Placental pericyte (primary cell): Measurements from ENCODE around the gene LAMB3.

DNA sequence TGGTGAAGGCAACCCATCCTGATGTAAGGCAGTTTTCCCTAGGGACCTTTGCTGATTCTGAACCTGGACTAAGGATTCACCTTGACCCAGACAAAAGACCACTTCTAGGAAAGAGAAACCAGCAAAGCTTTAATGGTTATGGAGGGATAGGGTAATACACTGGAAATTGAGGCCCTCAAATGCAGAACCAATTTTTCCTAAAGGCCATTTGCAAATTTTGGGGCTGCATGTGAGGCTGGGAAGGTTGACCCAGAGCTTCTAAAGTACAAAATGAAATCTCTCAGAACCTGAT is 11.3 kb downstream of the CD55 start:
- CAGE, long polyA plus RNA, result no peak

DNA sequence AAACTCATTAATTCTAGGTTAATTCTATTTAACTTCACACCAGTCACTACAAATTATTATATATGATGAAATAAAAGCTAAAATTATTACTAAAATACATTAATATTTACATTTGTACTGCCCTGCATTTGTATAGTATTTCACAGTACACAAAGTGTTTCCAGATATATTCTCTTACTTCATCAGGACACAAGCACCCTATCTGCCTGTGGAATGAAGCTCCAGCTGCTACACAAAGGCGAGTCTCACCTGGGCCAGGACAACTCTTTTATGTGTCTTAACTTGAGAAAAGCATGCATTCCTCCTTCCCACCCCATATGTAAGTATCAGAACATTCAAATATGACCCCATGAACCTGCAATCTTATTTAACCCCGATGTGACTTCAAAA is 50.9 kb downstream of the CD46 start:
- CAGE, long polyA plus RNA, result no peak

GRCh38 chr1:207809073-207809506 is 57.2 kb downstream of the CD46 start:
- CAGE, long polyA plus RNA, result no peak

- CAGE, long polyA plus RNA, result no peak
Observed at GRCh38 chr1:207823818-207824479, 72.1 kb downstream of the CD46 start.

DNA sequence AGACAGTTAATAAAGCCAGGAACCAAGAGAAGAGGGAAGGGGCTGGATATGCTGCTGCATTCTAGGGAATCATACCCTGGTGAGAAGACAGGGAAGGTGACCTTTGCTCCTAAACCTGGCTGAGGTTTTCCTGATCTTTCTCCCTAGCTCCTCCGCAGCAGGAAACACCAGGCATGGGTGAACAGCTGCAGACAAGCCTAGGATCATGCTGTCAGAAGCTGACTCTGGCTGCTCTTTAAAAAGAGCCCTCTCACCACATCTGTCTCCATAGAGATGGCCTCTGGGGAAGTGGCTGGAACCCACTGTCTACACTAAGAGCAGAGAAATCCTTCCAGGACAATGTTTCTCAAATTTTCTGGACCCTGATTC is 57.6 kb downstream of the CD34 start:
- CAGE, long polyA plus RNA, result no peak

- CAGE, long polyA plus RNA, result no peak
Observed at GRCh38 chr1:207863071-207863610, 47.8 kb downstream of the CD34 start.

GRCh38 chr1:207867252-207868506 is 43.2 kb downstream of the CD34 start:
- CAGE, long polyA plus RNA, result no peak

- CAGE, long polyA plus RNA, result no peak
Observed at GRCh38 chr1:207919738-207920330, 8.9 kb upstream of the CD34 start.

- CAGE, long polyA plus RNA, result no peak
Observed at GRCh38 chr1:207963247-207964277, 52.6 kb upstream of the CD34 start.

DNA sequence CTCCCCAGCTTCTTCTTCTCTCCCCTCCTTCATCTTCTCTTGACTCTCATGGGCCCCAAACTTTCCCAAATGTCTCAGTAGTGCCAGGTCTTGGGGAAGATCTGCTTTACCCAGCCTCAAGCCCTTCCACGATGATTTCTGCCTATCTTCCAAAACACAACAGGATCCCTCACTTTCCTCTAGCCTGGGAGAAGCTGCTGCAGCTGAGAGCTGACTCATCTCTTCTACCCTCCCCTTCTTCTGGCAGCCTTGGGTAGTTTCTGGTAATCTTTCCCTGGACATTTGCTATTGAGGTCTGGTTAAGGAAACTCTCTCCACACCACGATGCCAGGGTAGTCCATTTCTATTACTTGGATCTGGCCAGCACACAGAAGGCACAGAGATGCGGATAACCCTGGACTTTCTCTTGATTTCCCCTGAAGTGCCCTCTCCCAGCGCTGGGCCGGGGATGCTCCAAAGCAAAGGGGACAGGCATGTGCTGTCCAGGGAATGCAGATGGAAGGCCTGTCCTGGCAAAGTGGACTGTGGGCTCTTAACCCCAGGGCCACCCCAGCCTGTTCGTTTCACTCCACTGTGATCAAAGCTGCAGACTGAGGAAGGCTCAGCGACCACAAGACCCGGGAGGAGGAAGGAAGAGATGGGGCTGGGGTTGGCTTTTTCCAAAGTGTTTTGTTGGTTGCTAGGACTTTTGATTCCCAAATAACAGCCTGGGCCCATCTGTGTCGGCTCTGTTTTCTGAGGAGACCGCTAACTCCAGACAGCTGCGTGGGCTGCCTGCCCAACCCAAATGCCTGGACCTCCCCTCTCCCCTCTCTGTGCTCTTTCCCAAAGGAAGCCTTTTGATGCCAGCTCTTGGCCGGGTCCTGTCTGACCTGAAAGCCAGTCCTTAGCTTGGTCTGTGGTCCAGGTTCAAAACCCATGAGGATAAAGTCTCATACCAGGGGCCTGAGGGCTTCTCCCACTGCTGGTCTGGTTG is 119.3 kb upstream of the CD34 start:
- CAGE, long polyA plus RNA, result no peak

- CAGE, long polyA plus RNA, result no peak
Observed at GRCh38 chr1:208162799-208163157, 81.4 kb downstream of the PLXNA2 start.

GRCh38 chr1:209231536-209232312 is 351.8 kb upstream of the CAMK1G start:
- CAGE, long polyA plus RNA, result no peak

DNA sequence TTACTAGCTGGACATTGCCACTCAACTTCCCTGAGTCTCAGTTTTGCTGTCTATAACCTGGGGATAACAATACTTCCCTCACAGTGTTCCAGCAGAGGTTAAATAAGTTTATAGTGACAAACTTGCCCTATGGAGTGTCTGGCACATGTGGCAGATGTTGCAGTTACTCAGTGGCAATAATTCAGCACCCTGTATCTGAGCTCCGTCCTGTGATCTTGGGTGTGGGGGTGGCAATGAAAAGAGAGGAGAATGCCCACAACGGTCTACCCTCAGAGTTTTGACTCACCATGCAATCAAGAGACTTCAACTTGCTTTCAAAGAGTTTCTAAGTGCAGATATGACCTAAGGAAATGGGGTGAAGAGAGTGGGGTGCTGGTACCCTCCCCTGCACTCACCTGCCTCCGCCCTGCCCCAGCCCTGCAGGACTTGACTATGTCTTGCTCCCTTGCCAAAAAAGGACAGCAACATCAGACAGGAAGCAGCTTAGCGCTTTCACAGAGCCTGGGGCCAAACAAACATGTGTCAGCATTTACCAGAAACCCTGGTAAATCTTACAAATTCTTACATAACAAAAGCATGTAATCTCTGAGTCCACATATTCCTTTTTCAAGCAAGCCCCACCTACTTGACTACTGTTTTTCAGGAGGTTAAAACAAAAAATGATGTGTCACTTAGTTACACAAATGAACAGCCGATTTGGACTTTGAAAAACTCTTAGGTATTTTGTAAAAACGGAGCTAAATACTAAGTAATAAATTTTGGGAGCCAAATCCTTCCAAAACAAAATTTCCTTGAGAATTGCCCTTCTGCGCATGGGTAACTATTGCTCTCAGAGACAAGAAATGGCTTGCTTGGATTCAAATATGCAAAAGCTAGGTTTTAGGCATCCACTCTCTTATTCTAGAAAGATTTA is 185.0 kb upstream of the CAMK1G start:
- CAGE, long polyA plus RNA, result no peak

DNA sequence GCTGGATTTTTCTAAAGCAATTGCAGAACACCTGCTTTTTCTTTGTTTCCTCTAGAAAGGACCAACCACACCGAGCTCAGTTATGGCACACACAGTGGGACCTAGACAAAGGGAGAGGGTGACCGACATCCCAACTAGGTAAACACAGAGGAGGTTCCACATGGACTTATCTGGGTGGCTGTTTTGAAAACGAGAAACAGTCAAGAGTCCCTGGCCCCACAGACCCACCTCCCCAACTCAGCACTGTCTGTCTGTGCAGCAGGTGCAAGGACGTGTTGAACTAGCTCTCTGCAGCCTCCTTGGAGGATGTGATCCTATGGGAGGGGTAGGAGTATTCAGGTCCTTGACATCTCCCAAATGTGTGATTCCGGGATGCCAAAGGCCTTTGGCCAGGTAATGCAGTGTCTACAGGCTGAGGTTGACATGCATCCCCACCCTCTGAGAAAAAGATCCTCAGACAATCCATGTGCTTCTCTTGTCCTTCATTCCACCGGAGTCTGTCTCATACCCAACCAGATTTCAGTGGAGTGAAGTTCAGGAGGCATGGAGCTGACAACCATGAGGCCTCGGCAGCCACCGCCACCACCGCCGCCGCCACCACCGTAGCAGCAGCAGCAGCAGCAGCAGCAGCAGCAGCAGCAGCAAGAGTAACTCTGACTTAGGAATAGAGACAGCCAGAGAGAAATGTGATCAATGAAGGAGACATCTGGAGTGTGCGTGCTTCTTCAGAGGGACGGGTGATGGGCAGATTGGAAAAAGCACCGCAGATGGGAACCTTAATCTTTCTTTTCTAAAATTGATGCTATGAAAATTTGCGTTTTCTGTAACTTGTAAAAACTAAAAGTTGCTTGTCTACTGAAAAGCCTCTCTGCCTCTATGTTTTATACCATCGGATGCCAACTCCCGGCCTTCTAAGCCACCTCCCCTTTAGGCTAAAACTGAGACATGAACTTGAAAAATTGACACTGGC is 151.5 kb upstream of the CAMK1G start:
- CAGE, long polyA plus RNA, result no peak

DNA sequence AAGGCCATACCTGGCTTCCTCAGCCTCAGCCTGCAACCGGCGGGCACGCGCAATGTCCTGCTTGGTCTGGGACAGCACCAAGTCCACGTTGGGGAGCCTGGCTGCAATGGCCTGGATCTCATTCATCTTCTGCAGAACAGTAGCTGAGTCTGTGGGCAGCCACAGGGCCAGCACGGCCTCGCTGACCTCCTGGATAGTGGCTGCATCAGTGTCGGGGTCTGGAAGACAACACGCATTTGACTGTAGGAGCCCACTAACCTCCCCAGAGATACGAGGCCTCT is 33.8 kb downstream of the LAMB3 start:
- CAGE, long polyA plus RNA, result no peak

DNA sequence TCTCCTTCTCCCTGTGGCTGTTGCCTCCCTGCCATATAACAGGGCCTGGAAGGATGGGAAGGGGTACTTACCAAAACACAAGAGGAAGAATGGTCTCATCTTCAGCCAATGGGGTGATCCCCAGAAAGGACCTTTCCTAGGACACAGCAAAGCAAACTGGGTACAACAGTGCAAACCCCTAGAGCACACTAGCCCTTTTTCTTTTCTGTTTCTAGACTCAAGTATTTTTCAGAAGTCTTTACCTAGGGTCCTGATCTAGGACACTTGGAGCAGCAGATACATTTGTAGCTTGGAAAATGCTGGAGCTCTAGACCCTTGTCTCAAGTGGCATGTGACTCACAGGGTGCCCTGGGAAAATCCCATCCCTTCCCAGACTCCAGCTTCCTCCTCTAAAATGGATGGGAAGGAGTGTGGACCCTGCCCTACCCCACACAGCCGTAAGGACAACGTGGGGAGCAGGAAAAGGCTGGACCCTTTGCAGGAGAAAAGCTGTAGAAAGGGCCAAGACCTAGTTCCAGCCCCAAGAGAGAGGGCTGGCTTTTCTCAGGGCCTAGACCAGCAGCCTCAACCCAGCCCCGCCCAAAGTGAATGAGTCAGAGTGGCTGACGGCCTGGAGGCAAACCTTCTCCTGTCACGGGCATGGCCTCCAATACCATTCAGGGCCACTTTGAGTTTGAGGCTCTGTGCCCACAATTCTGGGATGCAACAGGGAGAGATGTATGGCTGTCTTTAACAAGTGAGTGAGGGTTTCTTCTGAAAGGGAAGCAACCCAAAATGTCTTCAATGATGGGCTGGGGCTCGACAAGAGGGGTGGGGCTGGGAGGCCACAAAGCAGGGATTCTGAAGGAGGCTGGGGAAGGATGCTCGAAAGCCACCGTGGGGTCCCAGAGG is 1.1 kb downstream of the LAMB3 start:
- CAGE, long polyA plus RNA, result no peak

GRCh38 chr1:209652201-209652773 is at the start of gene LAMB3:
Gene LAMB3 (minus strand): TSS chr1:209652425.
- CAGE, long polyA plus RNA, result no peak

GRCh38 chr1:209765865-209766546 is 10.2 kb downstream of the TRAF3IP3 start:
- CAGE, long polyA plus RNA, result no peak

GRCh38 chr1:209938328-209938931 is 413 bp downstream of the SYT14 start:
- CAGE, long polyA plus RNA, result no peak

DNA sequence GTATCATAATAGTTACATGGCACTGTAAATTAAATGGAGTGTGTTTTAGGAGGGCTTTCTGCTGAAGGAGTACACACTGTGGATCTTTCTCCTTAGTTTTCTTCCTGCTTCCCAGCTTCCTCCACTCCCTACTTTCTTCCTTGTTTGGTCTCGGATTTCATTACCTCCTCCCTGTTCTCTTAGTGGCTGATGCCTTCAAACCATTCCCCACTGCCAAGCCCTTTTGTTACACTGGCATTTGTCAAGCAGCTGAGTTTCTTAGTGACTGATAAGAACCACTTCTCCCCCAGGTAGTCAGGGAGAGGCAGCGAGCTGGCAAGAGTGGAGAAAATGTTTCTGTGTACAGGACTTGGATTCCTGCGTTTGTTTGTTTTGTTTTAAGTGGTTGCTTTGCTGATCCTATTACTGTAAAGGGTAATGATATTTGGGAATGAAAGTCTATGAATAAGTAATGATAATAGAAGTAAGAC is 10.3 kb upstream of the SERTAD4 start:
- CAGE, long polyA plus RNA, result no peak